ENCODE measurements around a stretch of chr11.

DNA sequence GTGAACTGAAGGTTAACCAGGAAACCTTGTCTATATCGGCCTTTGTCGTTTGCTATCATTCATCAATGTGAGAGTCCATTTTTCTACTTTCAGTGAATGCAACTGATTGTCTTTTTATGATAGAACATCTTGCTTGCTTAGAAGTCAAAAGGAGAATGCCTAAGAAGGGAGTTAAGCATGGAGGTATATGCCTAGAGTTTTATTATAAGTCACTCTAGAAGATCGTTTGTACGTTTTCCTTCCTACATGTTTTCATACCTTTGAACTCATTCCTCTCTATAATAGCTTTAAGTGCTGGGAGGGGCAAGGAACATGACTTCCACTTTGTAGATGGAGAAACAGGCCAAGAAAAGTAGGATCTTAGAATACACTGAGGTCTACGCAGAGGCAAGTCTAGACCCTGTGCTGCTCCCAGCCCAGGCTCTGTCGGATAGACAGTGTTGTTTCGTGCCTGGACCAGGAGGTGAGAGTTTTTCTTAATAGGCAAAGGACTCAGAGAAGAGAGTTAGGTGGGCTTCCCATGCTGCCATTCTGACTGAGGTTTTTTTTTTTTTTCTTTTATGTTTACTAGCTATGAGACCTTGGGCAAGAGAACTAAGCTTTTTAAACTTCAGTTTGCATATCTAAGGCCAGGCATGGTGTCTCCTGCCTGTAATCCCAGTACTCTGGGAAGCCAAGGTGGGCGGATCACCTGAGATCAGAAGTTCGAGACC lies 114.4 kb downstream of the ZBTB16 start:
- PRO-cap: no peak
- RAMPAGE, long total RNA, 4 experiments: no peak in any of the 4 experiments

- PRO-cap: bidirectional peak, plus-strand start at chr11:114175868, minus-strand start at chr11:114175702
- RAMPAGE, long total RNA, 4 experiments: no peak in any of the 4 experiments
Observed at GRCh38 chr11:114175535-114176794, 116.5 kb downstream of the ZBTB16 start.

GRCh38 chr11:114201725-114202490 lies 94.3 kb upstream of the NNMT start:
- PRO-cap: no peak
- RAMPAGE, long total RNA, 4 experiments: no peak in any of the 4 experiments

DNA sequence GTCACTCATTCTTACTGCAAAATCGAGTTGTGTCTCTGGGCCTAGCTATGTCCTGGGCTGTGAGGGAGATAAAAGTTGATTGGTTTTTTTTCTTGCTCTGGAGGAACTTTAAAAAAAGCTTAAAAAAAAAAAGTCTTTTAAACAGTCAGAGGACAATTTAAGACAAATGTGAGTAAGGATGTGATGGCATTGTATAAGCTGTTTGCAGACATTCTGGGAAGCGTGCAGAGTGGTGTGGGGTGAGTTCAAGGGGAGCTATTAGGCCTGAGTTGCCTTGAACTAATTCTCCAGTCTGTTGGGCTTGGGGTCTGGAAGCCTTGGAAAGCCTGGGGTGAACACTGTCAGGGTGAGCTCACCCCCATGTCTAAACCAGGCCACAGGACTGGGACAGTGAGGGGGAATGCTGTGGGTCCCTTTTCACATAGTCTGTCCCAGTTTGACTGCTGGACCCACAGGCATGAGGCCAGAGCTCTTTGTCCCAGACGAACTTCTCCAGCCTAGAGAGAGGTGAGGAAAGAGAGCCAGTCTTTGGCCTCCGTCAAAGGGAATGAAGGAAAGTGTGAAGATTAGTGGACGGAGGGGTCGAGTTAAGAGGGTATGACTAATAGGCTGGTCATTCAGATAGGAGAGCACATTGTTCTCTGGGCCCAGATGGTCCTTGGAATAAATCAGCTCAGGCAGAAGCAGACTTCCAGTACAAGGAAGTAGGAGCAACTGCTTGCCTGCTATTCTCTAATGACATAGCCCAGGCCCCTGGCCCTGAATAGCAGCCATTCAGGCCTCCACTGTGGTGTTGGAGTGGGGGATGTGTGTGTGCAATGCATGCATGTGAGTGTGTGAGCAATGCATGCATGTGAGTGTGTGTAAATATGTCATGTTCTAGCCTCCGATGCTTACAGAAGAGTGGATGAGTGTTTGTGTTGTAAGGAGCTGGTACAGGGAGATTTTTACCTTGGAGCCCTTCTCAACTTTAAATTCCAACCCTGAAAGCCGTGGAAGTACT lies 76.4 kb upstream of the NNMT start:
- PRO-cap: no peak
- RAMPAGE, long total RNA, 4 experiments: no peak in any of the 4 experiments

- PRO-cap: no peak
- RAMPAGE, long total RNA, 4 experiments: no peak in any of the 4 experiments
Observed at GRCh38 chr11:114262613-114263219, 33.5 kb upstream of the NNMT start.

DNA sequence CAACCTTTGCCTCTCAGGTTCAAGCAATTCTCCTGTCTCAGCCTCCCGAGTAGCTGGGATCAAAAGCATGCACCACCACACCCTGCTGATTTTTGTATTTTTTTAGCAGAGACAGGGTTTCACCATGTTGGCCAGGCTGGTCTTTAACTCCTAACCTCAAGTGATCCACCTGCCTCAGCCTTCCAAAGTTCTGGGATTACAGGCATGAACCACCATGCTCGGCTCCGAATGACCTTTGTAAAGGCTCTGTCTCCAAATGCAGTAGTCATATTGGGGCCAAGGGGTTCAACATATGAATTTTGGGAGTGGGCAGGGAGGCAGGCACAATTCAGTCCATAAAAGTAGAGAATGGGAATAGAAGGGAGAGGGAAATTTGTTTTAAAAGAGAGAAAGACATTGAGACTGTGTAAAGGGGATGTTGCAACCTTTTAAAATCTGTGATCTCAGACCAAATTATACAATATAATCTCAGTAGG lies 25.3 kb upstream of the NNMT start:
- PRO-cap: no peak
- RAMPAGE, long total RNA, 4 experiments: no peak in any of the 4 experiments

- PRO-cap: no peak
- RAMPAGE, long total RNA, 4 experiments: no peak in any of the 4 experiments
Observed at GRCh38 chr11:114319956-114320390, 23.8 kb downstream of the NNMT start.

DNA sequence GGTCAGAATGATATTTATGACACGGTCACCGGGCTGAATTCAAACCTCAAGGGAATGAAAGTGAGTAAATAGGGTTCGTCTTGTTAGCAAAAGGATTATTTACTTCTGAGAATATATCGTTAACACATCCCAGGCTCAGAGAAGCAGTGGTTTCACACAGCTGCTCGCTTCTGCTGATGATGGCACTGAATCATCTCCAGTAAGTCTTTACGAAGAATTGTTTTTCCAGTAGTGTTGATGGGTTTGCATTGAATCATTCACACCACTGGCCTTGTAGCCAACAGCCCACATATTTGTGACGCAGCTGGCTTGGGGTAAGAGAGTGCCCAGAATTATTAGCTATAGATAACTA lies 236.4 kb downstream of the CADM1 start:
- PRO-cap: no peak
- RAMPAGE, long total RNA, 4 experiments: no peak in any of the 4 experiments

- PRO-cap: no peak
- RAMPAGE, long total RNA, 4 experiments: no peak in any of the 4 experiments
Observed at GRCh38 chr11:115660165-115660755, 156.0 kb upstream of the CADM1 start.

GRCh38 chr11:116233570-116234029 lies 539.2 kb downstream of the BUD13 start:
- PRO-cap: no peak
- RAMPAGE, long total RNA, 4 experiments: no peak in any of the 4 experiments

DNA sequence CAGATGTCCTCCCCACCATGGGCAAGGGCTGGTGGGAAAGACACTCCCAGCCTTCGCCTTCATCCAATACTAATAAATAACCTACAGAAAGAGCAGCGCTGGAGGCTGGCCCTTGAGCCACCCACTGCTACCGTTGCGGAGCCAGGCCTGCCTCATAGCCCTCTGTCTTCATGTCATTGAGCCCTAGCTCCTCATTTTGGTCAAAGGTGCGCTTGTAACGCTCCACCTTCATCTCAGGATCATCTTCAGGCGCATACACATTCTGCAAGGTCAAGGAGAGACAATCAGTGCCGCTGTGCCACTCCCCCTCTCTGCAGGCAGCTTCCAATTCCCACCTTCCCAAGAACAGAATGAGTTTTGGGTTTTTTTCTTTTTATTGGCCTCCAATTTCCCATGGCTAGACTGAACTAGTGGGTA lies 6.0 kb upstream of the BUD13 start:
- PRO-cap: no peak
- RAMPAGE, long total RNA, 4 experiments: no peak in any of the 4 experiments

DNA sequence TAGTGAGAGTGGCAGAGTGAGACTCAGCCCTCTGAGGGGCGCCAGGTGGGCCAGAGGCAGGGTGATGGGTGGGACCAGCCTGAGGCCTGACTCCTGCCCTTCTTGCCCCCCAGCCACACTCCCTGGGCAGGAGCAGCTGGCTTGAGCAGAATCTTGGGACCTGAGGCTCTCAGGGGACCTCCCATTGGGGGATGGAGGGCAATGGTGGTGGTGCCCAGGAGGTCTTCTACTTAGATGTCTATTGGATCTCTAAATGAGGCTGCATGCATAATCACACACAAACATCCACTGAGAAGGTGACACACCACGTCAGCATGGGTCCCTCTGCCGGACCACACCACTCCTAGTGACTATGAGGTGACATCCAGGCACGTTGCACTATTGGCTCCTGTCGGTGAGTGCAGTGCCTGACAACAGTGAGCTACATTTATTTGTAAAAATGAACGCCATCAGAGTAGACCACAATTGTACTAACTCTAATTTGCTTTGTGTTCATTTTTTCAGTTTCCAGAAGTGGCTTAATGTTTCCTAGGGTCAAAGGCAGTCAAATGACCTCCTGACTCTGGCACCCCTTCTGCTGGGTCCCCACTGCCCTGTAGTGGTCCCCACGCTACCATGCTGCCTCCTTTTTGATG lies 2.3 kb upstream of the APOA4 start:
- PRO-cap: no peak
- RAMPAGE, long total RNA, 4 experiments: no peak in any of the 4 experiments

GRCh38 chr11:116835692-116836847 lies 1.4 kb downstream of the APOA1 start:
- PRO-cap: bidirectional peak, plus-strand start at chr11:116835771, minus-strand start at chr11:116835614; unidirectional peak, minus-strand start at chr11:116836048; unidirectional peak, minus-strand start at chr11:116836101
- RAMPAGE, long total RNA, 4 experiments: no peak in any of the 4 experiments

- PRO-cap: no peak
- RAMPAGE, long total RNA, 4 experiments: no peak in any of the 4 experiments
Observed at GRCh38 chr11:116851717-116852059, 14.3 kb upstream of the APOA1 start.

- PRO-cap: no peak
- RAMPAGE, long total RNA, 4 experiments: no peak in any of the 4 experiments
Observed at GRCh38 chr11:116874237-116874791, 36.9 kb upstream of the APOA1 start.

GRCh38 chr11:116894076-116894859 lies 56.8 kb upstream of the APOA1 start:
- PRO-cap: no peak
- RAMPAGE, long total RNA, 4 experiments: start-site peak on the minus strand in 1 of 4 experiments, at chr11:116894268-116894888 at its widest, 15 reads per replicate

DNA sequence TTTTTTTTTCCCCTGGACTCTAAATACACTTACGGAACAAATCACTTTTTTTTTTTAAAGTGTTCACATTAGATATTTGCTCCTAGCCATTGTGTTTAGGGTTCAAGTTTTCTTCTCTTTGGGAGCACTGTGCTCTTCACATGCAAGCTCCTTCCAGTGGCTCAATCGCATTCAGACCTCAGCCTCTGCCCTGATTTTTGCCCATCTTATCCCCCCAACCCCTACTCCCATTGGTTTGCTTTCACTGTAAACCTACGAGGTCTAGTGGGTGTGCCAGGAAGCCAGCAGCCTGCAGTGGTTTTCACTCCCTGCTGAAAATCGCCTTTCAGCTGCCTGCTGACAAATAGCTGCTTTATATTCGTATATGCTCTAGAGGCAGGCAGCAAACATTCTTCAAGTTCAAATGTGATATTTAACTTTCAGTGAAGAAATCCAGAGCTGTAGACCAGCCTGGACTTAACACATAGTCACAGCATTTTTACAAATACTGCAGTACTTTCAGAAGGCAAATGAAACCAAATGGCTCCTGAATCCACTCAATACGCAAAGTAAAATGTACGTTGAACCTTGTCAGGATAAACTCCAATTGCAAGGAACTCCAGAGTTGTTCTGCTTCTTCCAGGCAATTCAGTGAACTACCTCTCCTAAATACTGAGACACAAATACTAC lies 92.8 kb upstream of the APOA1 start:
- PRO-cap: bidirectional peak, plus-strand start at position 276 of the sequence, minus-strand start at position 180 of the sequence
- RAMPAGE, long total RNA, 4 experiments: no peak in any of the 4 experiments

DNA sequence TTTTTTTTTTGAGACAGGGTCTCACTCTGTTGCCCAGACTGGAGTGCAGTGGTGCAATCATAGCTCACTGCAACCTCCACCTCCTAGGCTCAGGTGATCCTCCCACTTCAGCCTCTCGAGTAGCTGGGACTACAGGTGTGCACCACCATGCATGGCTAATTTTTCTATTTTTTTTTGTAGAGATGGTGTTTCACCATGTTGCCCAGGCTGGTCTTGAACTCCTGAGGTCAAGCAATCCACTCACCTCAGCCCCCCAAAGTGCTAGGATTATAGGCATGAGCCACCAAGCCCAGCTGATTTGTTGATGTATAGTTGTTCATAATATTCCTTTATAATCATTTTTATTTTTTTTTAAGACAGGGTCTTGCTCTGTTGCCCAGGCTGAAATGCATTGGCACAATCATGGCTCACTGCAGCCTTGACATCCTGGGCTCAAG lies 110.5 kb upstream of the APOA1 start:
- PRO-cap: no peak
- RAMPAGE, long total RNA, 4 experiments: no peak in any of the 4 experiments

DNA sequence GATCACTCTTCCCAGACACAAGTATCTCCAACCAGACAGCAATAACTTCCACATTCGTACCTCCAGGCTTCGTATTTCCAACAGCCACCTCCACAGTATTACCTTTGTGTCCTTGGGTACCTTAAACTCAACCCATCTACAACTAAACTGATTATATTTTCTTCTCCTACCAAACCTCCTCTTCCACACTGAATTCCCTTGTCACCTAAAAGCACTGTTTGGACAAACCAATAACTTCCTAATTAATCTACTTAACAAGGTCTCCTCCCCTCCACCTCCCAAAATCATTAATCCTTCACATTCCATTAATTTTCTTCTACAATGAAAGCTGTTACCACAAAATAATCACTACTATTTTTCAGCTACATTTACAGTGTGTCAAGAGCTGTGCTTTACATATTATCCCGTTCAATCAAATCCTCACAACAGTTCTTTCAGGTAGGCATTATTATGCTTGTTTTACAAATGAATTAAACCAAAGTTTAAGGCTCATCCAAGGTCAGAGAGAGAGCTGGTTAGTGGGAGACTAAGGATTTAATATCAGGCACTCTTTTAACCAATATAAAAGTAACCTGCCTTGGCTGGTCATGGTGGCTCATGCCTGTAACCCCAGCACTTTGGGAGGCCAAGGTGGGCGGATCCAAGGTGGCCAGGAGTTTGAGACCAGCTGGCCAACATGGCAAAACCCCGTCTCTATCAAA lies 107.5 kb downstream of the SIK3 start:
- PRO-cap: no peak
- RAMPAGE, long total RNA, 4 experiments: no peak in any of the 4 experiments

DNA sequence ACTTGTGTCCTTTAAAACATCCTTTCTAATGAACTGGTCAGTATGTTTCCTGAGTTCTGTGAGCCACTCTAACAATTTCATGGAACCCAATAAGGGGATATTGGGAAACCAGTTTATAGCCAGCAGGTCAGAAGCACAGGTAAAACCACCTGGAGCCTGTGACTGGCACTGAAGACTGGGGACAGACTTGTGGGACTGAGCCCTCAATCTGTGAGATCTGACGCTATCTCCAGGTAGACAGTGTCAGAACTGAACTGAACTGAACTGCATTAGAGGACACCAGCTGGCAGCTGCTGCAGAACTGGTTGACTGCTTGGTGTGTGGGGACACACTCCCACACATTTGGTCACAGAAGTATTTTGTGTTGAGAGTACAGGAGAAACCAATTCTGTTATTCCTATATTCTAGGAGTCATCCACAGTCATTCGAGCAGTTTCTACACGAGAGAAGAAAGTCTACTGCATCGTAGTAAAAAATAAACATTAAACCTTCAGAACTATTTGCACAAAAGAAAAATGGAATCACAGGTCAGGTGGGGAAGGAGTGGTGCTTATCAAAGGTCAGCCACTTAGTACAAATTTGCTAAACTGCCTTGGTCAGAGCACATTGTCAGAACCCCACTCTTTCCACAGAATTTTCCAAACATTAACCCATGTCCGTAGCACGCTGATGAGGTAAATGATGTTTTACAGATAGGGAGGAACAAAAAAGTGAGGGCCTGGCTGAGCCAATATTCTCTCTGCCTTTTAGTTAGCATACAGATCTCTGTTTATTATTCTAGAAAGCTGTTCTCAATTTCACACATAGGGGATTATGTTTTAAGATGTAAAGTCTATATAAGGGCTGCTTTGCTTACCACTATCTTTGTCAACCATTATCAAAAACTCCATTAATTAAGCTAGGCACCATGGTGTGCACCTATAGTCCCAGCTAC lies 77.2 kb downstream of the SIK3 start:
- PRO-cap: no peak
- RAMPAGE, long total RNA, 4 experiments: no peak in any of the 4 experiments

Measured in gastroesophageal sphincter (tissue), 4 donors.